Zone of skin (tissue), 1 donor: ENCODE measurements around a stretch of chr11.

GRCh38 chr11:44450521-44451085 is 114.9 kb upstream of the CD82 start:
- RRBS: no CpG with 5 or more reads among the region's 9 CpGs

DNA sequence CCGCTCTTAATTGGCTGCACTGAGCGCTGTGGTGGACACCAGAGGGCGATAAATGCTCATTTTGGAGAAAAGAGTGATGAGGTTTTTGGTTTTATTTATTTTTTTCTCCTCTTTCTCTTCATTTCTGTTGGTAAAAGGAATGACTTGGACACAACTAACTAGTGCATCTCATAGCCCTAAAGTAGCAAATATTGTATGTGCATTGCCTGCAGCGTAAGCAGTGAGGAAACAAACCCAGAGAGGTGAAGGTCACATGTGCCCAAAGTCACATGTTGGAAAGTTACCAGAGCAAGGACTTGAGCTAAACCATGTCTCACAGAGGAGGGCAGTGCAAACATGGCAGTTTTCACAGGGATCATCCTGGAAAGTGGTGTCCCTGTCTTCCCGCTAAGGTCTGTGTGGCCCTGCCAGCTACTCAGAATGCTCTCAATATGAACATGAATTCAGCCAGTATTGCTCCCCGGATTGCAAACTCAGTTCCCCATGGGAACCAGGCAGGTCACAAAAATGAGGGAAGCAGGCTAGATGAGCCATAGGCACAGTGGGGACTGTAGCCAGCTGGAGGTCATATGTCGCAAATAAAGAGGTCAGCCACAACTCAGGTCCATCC is 8.6 kb upstream of the CD82 start:
- RRBS: no CpG with 5 or more reads among the region's 7 CpGs

GRCh38 chr11:44557472-44557912 is 8.0 kb upstream of the CD82 start:
- RRBS: no CpG with 5 or more reads among the region's 6 CpGs

DNA sequence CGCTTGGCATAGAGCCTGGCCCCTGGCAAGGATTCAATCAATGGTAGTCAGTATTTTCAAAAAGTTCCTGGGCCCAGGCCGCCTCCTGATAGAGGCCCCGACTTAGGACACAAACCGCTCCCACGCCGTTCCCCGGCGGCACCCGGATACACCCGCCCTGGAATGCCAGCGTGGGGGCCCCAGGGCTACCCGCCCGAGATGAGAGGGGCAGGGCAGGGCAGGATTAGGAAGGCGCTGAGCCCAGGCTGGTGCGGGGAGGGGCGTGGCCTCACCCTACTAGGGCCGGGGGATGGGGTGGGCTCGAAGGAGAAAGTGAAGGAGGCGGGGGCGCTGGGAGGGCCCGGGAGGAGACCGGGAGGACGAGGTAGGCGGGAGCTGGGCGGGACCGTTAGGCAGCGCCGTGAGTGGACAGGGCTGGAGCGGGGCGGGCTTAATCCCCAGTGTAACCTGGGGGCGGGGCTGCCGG is 475 bp upstream of the CD82 start:
- RRBS: 2% methylated on average over 12 of the region's 32 CpGs

DNA sequence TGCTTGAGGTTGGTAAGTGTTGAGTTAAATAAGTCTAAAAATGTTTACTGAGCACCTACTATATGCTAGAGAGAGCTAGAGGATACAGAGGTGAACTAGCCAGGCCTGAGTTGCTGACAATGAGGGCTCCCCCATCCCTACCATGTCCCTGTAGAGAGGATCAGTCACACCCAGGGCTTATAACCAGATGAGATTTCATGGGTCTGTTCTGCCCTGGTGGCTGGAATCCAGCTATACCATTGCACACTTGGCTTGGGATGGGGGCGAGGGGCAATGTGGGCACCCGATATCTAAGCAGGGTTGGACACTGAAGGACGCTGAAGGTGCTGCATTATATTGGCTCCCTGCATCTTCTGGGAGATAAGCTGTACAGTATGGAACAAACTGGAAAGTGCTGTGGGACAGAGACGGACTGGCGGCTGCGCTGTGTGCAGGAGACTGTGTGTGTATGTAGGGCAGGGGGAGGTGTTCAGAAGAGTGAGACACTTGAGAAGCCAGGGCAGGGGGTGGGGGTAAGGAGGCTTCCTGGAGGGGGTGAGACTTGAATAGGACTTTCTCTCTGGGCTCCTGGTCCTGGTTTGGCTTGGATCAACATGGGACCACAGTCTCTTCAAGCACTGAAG is 1.6 kb downstream of the CD82 start:
- RRBS: no CpG with 5 or more reads among the region's 6 CpGs

DNA sequence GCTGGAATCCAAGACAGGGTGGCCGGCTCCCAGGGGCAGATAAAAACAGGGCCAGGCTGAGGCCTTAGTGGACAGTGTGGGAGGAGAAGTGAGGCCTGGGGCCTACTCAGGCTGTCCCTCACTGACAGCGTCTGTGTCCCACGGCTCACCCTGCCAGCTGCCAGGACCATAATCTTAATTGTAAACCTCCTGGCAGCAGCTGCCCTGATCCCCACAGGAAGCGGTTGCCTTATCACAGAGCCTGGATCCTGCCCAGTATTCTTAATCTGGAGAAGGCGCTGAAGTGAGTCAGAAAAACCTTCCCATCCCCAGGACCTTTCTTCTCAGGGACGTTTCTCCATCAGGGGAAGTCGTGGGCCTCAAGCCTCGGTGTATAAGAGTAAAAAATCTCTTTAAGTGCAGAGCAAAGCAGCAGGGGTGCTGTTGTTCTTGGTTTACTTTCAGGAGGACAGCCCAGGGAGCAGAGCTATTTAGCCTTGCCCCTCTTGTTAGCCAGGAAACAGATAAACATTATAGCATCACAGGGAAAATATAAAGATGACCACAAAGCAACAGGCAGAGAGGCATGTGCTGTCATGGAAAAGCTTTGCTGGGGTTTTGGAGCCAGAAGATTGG is 39.5 kb downstream of the TSPAN18 start:
- RRBS: no CpG with 5 or more reads among the region's 8 CpGs

DNA sequence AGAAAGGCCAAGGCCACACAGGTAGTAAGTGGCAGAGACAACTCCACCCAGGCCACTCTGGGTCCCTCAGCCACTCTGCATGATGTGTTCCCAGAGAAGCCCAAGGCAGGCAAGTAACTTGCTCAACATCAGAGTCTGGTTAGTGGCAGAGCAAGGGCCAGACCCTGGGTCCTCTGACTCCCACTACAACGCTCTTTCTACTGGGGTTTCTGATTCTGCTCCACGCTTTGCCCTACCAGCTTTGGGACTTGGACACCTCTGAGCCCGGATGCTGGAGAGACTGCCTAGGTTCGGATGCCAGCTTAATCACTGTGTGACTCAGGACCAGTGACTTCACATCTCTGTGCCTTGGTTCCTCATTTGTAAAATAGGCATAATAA is 67.2 kb downstream of the TP53I11 start:
- RRBS: no CpG with 5 or more reads among the region's 4 CpGs

GRCh38 chr11:44911846-44912164 is 38.9 kb downstream of the TP53I11 start:
- RRBS: no CpG with 5 or more reads among the region's 6 CpGs

DNA sequence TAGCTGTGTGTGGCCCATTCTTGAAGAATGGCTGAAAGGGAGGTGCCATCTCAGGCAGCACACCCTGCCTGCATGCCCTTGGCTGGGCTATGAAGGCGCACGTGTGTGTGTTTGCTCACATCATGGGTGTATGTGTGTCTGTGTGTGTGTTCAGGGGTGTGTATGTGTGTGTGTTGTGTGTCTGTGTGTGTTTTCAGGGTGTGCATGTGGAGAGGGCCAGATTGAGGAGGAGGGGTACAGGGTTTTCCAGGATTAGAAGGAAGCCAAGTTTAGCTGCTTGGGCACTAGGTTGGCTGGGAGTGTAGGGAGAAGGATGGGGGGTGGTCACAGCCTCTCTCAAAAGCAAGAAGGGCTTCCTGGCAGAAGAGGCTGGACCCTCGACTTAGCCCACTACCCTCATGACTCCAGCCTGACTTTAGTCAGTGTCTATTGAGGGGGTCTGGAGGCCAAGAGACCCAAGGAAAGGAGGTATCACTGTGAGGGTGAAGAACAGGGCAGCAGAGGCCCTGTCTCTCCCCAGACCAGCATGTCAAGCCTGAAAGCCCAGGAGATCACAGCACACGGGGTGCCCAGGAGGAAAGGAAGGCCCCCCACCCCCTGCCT is 16.4 kb downstream of the TP53I11 start:
- RRBS: no CpG with 5 or more reads among the region's 4 CpGs

GRCh38 chr11:44973492-44974066 is 22.9 kb upstream of the TP53I11 start:
- RRBS: no CpG with 5 or more reads among the region's 9 CpGs

DNA sequence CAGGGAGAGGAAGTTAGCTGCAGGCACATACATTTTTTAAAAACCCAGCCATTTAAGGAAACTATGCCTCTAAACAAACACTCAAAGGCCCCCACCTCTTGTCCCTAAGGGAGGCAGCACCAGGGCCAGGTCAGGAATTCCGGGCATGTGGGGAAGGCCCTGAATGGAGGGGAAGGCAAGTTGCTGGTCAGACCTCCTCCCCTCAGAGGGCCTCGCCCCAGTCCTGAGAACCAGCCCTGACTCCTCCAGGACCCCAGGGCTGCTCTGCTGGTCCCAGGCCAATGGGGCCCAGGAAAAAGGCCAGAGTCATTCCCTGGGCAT is 54.4 kb upstream of the PRDM11 start:
- RRBS: no CpG with 5 or more reads among the region's 2 CpGs

- RRBS: no CpG with 5 or more reads among the region's 8 CpGs
Measured at GRCh38 chr11:45178853-45179576, 32.6 kb downstream of the PRDM11 start.

- RRBS: no CpG with 5 or more reads among the region's 5 CpGs
Measured at GRCh38 chr11:45740893-45741527, 63.9 kb upstream of the SLC35C1 start.

DNA sequence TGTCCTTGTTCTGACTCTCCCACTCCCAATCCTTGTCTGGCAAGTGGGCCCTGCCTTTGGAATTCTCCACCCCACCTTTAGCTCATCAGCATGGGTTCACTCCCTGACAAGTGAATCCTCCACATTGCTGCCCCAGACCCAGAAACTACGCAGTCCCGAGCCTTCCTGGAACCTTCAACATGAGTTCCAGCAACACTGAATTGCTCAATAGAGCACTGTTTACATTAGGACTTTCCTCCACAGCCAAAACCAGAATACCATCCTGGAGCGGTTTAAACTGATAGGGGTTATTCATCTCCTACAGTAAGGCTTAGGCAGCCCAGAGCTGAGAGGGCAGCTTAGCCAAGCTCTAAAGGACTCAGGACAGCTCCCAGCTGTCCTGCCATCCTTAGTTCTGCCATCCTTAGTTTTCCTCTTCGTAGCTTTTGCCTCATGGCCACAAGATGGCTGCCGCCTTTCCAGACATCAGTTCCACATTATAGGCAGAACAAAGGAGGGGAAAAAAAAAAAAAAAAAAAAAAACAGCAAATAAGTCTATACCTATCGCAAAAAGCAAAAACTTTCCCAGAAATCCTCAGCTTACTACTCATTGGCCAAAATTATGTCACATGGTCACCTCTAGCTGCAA is 5.8 kb upstream of the SLC35C1 start:
- RRBS: no CpG with 5 or more reads among the region's 6 CpGs

- RRBS: no CpG with 5 or more reads among the region's 11 CpGs
Measured at GRCh38 chr11:45880966-45881659, 4.3 kb upstream of the MAPK8IP1 start.

DNA sequence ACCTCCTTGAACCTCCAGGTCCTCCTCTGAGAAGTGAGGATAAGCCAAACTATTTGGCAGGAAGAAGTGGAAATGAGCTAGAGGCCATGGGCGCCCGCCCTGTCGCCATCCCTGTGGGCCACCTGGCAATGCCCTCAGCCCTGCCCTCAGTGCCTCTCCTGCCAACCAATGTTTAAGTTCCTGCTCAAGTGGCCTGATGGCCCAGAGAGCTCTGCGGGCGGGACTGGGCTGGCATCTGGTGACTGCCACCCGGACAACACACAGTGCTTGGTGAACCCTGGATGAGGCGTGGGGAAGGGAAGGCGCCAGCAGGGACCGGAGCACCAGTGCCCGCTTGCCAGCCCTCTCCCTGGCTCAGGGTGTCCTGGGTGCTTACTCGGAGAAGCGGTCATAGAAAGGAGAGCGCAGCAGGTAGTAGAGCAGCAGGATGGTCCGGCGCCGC is 4.2 kb downstream of the PEX16 start:
- RRBS: 91% methylated on average over 5 of the region's 16 CpGs

DNA sequence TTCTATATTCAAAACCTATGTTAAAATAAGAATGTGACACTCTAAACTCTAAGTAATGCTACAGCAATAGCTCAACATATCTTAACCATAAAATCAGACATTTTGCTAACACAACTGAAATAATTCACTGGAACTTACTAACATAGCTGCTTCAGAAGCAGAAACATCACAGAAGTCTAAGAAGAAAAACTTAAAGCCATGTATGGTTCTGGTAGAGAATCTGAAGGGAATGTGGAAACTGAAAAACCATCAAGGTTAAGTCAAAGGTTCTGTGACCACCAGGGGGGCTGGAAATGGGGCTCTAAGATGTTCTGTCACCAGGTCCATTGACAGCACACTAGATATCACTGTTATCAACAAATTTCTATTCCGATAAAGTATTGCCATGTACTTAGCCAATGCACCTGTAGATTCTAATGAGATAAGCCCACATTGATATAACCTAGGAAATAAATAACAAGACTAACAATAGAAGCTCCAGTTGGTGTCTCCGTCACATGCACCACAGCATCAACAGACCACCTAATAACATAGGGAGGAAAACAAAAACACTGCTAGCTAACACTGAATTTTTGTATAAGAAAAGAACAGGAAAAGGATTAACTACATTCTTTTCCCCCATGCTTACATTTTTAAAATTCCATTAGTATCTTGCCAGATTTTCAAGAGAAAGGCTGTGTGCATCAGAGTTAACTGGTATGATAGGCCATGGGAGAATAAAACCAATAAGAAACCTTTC is 78.7 kb downstream of the LARGE2 start:
- RRBS: no CpG with 5 or more reads among the region's 2 CpGs

DNA sequence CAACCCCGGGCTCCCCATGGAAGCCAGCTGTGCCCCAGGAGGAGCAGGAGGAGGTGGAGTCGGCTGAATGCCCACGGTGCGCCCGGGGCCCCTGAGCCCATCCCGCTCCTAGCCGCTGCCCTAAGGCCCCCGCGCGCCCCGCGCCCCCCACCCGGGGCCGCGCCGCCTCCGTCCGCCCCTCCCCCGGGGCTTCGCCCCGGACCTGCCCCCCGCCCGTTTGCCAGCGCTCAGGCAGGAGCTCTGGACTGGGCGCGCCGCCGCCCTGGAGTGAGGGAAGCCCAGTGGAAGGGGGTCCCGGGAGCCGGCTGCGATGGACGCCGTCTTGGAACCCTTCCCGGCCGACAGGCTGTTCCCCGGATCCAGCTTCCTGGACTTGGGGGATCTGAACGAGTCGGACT is 339 bp downstream of the CREB3L1 start:
- RRBS: 4% methylated on average over 18 of the region's 38 CpGs

GRCh38 chr11:46291785-46292176 is 14.3 kb downstream of the CREB3L1 start:
- RRBS: no CpG with 5 or more reads among the region's 5 CpGs

- RRBS: 2% methylated on average over 20 of the region's 66 CpGs
Measured at GRCh38 chr11:46295398-46296389, 18.2 kb downstream of the CREB3L1 start.